Fibroblast of the aortic adventitia (primary cell): Measurements from ENCODE around the genes MPP3, SLC4A1 and HIGD1B.

- CAGE, long polyA plus RNA = no peak
Observed at GRCh38 chr17:43387920-43389005, 10.5 kb upstream of the ARL4D start.

GRCh38 chr17:43418727-43419655, 20.2 kb downstream of the ARL4D start:
- CAGE, long polyA plus RNA = no peak

DNA sequence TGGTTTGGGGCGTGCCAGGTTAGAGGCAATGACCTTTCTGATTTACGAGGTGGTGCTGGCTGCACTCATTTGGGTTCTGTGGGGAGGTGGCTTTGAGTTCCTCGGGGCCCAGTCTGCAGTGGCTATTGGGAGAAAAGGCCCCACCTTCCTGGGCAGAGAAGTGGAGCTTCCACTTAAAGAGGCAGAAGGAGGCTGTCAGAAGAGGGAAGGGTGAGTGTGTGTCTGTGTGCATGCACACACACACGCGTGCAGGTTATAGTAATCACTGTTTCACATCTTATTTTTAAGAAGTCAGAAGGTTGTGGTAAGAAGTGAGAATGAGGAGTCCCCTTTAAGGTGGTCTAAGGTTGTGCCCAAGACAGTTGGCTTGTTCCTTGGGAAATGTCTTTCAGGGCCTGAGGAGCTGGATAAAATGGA, 10.3 kb upstream of the ETV4 start:
- CAGE, long polyA plus RNA = no peak

DNA sequence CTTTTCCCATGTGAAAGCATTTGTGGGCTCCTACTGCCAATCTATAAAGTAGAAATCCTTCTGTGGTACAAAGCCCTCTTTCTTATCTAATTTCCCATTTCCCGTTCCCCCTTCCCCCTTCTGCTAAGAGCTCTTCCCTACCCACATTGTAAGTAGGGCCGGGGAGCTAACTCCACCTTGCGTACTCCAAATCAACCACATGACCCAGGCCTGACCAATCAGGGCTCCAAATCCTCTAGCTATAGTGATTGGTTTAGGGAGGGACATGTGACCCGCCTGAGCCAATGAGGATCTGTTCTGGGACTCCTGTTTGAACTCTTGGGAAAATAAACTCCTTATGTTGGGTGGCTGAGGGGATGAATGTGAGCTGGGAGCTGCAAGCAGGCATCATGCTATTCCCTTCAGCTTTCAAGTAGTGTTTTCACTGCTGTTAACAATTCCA, 40.9 kb upstream of the MEOX1 start:
- CAGE, long polyA plus RNA = no peak

DNA sequence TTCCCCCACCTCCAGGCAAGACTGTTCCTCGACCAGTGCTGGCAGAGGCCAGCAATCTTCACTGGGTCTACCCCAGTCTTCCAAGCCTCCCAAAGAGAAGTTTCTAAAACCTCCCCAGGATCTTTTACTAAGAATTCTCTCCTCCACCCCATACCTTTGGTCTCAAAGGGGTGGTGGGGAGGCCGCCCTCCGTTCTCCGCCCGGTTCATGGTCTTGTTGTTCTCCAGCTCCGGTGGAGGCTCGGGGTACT, 298 bp downstream of the SOST start:
- CAGE, long polyA plus RNA = no peak

DNA sequence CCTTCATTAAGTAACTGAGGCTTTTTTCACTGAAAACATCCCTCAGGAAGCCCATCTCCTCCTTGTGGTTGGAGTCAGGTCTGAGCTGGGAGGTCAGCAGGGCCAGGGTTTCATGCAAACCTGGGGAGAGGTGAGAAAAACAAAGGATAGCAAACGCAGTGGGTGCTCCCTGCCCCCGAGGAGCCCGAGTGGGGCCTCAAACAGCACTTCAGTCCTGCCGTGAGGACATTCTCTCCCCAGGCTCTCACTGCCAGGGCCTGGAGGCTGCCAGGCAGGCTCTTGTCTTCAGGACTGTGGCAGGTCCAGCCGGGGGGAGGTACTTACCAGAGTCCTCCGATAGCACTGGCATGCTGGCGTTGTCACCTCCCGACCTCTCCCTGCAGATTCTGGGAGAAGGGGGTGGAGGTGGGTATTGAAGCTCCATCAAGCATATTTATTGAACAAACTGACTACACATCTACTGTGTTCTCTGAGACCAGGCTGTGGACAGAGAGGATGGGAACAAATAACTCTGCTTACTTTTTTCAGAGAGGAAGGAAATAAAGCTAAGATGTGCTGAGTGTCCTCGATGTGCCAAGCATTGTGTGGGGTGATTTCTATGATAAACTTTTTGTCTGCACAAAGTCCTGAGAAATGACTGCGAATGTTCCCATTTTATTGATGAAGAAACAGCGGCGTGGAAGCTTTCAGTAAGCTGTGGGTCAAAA, 1.2 kb downstream of the MPP3 start:
- CAGE, long polyA plus RNA = no peak

- CAGE, long polyA plus RNA = no peak
Observed at GRCh38 chr17:43832265-43833428, at the start of gene MPP3. Gene MPP3, minus strand, starts transcription at chr17:43833146.

DNA sequence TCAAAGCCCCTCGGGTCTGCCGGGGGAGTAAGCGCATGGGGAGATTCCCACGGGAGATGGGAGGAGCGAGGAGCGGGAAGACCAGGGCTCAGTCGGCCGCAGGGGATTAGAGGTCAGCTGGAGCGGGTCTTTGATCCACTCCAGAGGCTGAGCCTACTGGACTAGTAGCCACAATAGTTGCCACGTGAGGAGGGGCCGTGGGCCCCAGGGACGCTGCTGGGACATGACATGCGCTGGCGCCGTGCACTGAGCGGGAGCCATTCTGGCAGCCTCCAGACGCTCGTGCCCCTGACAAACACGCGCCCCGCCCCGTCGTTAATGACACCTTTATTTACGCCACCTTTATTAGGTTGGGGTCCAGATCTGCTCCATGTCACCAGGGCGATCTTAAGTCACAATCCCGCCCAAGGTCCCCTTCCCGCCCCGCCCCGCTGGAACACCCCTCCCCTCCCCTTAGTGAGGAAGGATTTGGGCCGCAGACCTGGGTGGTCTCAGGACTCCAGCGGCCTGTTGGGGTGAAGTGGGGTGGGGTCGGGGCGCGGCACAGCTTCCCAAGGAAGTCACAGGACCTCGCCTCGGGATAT, 15.1 kb downstream of the PPY start:
- CAGE, long polyA plus RNA = no peak

- CAGE, long polyA plus RNA = no peak
Observed at GRCh38 chr17:44052959-44053513, 13.4 kb downstream of the LSM12 start.

- CAGE, long polyA plus RNA = no peak
Observed at GRCh38 chr17:44084030-44084927, 13.7 kb downstream of the G6PC3 start.

GRCh38 chr17:44268043-44268514, at the start of gene SLC4A1:
Gene SLC4A1, minus strand, starts transcription at chr17:44268135.
- CAGE, long polyA plus RNA = no peak

DNA sequence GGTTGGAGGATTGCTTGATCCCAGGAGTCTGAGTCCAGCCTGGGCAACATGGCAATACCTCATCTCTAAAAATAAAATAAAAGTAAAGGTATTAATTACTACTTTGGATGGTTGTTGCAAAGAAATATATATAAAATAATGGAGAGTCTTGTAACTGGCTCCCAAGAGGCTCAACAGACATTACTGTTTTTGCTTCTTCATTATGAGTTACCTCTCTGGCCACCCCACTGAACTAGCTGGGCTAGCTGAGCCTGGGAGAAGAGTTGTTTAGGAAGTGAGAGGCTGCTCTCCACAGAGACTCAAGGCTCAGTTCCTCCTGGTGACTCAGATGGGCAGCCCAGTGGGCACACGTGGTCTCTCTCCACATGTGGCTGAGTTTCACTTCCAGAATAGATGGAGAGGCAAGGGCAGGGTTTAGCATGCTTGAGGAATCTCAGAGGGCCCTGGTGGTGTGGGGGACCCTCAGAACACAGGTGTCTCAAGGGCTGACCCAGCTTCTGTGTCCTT, 3.0 kb downstream of the GRN start:
- CAGE, long polyA plus RNA = no peak

DNA sequence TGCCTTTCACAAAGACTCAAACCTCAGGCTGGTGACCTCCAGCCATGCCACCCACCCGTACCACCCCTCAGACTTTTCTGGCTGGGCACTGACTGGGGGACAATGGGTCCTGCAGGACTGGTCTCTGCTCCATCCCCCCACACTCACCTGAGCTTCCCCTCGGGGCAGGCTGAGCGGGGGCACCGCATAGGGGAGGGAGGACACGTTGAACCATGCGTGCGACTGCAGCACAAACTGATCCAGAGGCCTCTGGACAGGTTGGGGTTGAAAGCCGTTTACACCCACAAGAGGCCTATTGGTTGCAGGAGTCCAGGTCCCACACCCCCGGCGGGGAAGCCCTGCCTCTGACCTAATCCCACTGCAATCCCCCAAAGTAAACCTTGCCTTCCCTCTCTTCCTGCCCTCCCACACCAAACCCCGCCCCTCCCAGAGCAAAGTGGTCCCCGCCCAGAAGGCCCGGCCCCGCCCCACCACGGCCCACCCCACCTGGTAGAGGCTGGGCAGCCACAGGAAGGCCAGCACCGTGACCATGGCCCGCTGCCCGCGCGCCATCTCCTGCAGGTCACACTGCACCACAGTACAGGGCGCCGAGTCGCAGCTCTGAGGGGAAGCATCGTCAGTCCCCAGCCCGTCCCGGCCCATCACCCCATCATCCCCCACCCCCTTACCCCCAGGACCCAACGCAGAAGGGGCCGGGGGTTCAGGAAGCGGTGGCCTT, 11.0 kb upstream of the FAM171A2 start:
- CAGE, long polyA plus RNA = no peak

DNA sequence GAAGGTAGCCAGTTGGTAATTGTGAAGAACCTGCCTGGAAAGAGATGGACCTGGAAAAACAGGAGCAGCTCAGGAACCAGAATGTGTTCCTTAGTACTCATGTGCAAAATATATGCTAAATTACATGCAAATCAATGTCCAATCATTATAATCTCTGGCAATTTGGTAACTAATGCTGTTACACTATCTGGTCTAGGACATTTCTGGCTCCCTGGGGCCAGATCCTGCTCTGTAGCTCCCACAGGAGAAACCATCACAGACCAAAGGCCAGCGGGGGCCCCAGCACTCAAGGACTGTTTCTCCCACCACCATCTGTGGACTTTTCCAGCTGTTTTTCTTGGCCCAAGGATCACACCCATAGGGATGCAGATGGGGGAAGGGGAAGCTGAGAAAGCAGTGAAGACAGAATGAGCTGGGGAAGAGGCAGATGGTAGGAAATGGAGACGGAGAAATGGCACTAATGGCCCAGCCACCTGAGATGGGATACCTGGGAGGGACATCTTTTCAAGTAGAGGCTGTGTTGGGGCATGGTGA, at the start of gene HIGD1B:
Gene HIGD1B, plus strand, starts transcription at position 396 of the 534 bp plus-strand sequence.
- CAGE, long polyA plus RNA = no peak

DNA sequence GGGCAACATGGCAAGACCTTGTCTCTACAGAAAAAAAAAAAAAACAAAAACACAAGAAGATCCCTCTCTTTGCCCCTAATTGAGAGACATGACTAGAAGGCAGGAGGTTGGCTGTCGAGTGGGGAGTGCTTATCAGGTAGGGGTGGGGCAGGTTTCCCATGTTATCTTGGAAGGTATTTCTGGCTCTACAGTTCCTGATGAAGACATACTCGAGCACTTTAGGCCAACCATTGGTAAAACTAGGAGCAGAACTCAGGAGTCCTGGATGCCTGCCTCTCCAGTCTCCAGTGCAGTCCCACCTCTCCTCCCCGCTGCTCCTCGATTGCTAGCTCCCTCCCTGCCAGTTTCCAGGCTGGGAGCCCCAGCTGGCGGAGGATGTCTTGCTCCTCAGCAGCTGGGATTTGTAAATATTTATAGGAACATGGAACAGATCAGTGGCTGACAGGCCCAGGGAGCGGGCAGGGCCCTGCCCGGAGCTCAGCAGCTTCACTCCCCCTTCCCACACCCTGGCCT, 11.3 kb upstream of the C1QL1 start:
- CAGE, long polyA plus RNA = no peak

DNA sequence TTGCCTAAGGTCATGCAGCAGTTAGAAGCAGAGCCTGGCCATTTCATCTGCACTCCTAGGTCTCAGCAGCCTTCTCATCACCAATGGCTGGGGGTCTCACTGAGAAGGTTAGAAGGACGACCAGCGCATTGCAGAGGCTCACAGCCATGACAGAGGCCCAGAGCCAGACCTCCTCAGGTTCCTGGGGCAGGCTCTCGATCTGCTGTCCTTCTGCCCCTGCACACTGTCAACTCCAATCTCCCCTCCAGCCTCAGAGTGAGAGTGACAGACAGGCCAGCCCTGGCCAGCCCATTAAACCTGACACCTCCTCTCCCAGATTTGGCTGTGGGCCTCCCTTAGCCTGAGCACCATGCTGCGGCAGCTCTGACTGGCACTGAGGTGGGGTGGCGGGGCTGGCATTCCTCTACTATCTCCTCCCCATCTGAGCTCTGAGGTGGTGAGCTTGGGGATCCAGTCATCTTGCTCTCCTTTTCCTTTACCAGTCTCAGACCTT, 15.4 kb upstream of the C1QL1 start:
- CAGE, long polyA plus RNA = no peak

DNA sequence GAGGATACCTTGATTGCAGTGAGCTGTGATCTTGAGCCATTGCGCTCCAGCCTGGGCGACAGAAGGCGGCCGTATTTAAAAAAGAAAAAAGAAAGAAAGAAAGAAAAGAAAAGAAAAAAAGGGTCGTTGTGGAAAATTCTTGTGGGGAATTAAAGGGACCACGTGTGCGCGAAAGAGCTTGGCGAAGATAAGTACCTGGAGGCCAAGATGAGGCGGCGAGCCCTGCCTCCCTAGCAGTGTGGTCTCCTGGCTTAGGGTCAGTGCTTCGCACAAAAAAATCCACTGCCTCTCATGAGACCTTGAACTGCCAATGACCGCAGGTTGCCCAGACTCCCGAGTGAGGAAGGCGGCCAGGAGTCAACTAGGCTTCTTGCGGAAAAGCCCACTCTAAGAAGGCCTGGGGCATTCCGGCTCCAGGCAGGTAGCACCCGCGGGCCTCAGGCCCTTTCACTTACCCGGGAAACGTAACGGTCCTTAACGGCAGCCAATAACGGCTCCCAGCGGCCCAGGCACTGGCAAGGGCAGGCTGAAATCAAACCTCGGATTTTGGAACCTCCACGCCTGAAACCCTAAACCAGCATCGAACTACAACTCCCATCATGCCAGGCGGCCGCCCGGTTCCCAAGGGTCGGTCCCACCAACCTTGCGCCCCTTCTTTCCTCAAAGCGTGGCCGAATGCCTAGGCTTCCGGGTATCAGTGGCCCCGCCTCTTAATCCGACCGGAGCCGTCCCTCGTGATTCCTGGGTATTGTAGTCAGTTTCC, 503 bp upstream of the NMT1 start:
- CAGE, long polyA plus RNA = no peak

DNA sequence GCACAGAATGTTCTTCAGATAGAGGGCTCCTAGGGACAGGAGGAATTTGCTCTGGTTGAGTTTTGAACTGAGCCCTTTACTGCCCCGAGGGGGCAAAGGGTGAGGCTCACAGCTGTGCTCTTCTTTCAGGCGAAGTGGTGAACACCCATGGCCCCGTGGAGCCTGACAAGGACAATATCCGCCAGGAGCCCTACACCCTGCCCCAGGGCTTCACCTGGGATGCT, 32.4 kb downstream of the NMT1 start:
- CAGE, long polyA plus RNA = no peak

DNA sequence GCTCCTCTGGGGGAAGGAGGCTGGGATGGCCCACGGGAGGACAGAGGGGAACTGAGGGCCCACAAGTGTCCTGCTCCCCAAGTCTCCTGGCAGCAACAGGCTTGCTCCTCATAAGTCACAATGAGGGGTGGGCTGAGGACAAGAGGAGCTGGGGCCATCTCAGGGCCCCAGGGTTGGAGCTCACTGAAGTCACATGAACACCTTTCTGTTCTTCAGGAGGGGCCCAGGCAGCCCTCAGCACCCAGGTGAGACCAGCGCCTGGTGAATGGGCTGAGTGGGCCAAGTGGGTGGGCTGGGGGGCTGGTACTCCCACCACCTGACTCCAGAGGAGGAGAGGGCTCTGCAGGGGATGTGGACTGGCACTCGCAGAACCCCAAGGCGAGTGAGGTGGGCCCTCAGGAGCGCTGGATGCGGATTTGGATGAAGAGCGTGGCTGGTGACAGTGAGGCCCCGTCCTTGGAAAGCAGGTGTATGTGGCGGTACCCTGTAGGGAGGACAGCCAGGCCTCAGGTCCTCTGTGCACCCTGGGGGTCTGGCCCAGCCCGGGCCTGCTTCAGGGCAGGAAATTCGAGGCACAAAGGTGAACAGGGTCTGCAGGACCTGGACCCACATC, 20.0 kb downstream of the PLCD3 start:
- CAGE, long polyA plus RNA = no peak

DNA sequence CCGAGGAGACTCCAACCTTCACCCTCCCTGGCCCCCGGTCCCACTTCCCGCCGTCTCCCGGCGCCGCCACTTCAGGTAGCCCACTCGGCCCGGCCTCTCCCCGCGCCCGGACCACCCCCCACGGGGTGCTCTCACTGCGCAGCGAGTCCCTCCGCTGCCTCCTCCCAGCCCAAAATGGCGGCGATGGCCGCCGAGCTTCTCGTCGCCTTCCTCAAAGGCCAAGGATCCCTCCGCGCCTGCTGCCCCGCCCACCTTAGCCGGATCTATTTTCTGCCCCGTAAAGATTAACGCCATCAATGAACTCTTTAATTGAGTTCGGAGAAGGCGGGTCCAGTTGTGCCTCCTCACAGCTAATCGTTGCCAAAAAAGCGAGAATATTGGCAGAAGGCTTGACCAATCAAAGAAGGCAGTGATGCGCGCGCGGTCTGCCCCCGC, 332 bp upstream of the HEXIM2 start:
- CAGE, long polyA plus RNA = no peak